H4 (cell line): ENCODE measurements around the genes SOX13 and GOLT1A.

DNA sequence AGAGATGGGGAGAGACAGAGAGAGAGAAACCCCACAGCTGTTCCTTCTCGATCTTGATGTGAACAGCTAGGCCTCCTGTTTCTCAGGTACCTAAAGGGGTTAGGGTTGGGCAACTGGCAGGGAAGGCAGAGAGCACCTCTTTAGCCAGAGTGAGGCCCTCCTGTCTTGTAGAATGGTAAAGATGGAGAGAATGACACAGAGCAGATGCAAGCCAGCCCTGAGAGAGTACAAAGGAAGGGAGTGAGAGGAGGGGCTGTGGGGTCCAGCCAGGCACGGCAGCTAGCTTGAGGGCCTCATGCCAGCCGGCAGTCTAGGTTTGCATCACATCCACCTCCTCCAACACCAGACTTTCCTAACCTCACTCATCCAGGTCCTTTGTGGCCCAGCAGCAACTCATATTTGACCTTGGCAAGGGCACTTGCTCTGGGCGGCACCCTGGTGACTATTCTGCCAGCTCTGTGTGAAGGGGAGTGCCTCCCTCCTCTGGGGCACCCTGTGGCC is 13.2 kb downstream of the OPTC start:
- RAMPAGE, long total RNA, result no peak

- RAMPAGE, long total RNA, result no peak
Observed at GRCh38 chr1:203554978-203555694, 61.2 kb downstream of the OPTC start.

DNA sequence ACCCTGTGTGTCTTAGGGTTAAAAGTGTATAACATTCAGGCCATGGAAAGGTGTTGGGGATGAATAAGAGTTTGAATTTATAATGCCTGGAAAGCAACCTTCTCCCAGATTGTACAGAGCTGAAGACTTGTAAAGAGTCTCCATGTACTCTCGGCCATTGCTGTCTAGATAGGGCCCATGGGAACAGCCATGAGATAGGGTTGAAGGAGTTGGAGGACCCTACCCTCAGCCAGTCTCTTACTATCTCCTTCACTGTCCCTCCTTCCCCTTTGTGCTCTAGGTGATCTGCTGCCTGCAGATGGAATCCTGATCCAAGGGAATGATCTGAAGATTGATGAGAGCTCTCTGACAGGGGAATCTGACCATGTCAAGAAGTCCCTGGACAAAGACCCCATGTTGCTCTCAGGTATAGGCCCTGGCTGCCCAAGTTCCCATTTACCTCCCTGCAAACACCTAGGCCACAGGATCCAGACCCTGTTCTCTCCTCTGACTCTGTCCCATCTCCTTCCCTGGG is 65.0 kb upstream of the LAX1 start:
- RAMPAGE, long total RNA, result no peak

DNA sequence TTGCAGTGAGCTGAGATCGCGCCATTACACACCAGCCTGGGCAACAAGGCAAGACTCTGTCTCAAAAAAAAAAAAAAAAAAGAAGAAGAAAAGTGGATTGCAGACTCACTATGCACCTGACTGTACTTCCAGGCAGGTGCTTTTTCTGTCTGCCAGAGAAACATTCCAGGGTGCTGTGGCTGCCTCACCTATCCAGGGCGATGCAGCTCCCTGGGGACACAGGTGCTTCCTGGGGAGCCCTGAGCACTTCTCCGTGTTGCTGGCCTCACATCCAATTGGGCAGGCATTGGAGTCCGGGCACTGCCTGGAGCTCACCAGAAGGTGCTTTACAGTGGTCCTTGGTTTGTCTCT is 35.5 kb upstream of the LAX1 start:
- RAMPAGE, long total RNA, result no peak

DNA sequence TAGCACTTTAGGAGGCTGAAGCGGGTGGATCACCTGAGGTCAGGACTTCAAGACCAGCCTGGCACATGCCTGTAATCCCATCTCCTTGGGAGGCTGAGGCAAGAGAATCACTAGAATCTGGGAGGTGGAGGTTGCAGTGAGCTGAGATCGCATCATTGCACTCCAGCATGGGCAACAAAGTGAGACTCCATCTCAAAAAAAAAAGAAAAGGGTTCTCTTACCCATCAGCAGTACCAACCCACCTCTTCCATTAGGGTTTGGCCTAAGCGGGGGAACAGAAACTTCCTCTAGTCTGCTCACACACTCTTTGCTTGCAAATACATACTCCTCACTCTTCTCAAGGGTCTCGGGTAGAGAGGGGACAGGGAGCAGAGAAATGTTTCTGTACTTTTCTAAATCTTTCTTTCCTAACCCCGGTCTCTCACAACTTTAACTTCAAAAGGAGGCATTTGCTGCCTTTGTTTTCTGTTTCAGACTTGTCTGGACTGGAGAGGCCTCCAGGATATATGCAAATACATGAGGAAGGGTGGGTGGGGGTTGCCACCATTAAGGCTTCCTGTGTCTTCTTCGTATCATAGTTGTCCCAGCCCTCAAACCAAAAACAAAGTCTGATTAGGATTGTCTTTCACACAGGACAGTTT is 10.6 kb upstream of the LAX1 start:
- RAMPAGE, long total RNA, result no peak

GRCh38 chr1:203802155-203803061 is 7.0 kb downstream of the ZBED6 start:
- RAMPAGE, long total RNA, result no peak

GRCh38 chr1:203824249-203824809 is 28.9 kb downstream of the ZBED6 start:
- RAMPAGE, long total RNA, result no peak

DNA sequence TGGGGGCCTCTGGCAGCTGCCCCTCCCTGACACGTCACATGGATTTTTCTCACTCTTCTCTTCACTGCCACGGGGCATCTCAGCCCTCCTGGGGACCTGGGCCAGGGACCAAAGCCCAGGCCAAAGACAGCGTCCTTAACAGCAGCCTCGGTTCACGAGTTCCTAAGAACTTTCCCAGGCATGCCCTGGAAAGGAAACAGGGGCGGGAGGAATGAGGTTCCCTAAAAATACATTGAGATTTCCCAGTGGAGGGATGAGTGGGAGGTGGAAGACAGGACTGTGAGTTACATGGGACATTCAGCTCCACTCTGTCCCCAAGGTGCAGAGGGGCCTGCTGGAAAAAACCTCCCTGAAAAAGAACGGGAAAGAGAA is 31.5 kb upstream of the SOX13 start:
- RAMPAGE, long total RNA, result no peak

DNA sequence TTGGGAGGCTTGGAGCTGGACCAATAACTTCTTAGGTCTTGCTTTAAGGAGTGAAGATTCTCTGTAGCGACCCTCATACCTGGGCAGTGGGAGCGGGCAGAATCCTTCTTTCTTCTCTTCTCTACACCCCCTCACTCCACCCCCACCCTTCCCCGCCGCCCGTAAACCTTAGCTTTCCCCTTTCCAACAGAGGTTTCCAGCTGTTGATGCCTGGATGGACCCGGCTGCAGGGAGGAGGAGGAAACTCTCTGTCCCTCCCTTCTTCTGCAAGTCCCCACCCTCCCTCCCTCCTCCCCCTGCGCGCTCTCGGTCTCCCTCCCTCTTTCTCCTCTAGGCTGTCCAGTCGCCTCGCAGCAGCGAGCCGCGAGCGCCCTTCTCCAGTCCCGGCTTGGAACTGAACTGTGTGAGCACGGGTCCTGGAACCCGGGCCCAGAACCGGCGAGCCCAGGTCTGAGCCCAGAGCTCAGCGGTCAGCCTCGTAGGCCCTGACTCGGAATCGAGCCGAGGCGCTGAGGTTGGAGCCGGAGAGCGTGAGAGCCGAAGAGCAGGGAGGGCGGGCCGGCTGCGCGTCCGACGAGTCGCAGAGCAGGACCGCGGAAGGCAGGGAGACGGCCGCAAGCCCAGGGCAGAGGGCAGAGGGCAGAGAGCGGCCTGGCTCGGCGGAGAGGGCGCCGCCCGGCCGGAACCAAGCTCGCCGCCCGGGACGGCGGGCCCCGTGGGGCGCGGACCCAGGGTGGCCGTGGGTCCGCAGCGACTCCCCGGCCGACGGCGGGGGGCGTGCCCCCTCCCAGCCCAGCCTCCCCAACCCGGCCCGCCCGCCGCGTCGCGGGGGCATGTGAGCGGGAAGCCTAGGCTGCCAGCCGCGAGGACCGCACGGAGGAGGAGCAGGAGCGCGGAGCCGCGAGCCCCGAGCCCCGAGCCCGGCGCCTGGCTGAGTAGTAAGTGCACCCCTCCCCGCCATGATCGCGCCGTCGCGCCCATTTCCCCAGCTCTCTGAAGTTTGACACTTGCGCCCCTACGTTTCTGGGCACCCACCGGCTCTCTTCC is at the start of gene SOX13:
Gene SOX13 (plus strand): TSS at position 342 of the 1,047 bp plus-strand sequence.
- RAMPAGE, long total RNA, result no peak

- RAMPAGE, long total RNA, result no peak
Observed at GRCh38 chr1:204084013-204085156, 11.5 kb downstream of the SOX13 start.

DNA sequence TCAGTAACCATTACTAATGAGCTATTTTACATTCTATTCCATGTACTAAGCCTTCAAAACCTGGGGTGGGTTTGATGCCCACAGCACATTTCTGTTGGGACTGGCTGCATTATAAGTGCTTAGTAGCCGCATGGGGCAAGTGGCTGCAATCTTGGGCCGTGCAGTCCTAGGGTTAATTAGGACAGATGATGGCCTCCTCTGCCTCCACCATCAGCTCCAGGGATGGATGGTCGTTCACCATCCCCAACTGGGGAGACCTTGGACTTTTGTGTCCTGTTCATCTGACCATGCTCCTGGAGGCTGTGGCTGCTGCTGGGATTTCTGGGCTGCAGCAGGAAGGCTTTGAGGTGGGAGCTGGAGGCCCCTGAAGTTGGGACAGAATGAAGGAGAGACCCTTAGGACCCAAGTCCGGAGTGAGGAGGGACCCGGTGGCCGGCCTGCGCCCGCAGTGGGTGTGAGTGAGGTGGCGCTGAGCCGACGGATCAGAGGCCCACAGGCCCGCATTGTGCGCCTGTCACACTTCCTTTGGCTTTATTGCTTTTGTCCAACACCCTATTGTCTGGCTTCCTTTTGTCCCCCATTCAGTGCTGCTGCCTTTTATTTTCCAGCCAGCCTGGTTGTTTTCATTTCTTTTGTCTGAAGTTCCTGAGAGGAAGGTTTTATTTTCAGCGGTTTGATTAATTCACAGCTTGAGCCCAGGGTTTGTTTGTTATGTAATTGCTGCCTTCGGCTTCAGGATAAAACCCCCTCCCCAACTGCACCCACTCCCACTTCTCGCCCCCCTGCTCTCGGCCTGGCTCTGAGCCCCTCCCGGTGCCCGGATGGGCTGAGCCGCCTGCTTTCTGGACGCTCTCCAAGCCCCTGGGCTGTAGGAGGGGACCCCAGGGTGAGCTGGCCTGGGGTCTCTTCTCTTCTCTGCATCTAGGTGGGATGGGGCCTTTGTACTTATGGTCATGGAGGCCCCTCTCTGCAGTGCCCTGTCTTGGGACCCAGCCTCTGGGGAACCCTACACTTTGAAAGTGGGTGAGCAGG is 35.6 kb downstream of the SOX13 start:
- RAMPAGE, long total RNA, result no peak

- RAMPAGE, long total RNA, result no peak
Observed at GRCh38 chr1:204150685-204151219, 1.1 kb downstream of the ETNK2 start.

DNA sequence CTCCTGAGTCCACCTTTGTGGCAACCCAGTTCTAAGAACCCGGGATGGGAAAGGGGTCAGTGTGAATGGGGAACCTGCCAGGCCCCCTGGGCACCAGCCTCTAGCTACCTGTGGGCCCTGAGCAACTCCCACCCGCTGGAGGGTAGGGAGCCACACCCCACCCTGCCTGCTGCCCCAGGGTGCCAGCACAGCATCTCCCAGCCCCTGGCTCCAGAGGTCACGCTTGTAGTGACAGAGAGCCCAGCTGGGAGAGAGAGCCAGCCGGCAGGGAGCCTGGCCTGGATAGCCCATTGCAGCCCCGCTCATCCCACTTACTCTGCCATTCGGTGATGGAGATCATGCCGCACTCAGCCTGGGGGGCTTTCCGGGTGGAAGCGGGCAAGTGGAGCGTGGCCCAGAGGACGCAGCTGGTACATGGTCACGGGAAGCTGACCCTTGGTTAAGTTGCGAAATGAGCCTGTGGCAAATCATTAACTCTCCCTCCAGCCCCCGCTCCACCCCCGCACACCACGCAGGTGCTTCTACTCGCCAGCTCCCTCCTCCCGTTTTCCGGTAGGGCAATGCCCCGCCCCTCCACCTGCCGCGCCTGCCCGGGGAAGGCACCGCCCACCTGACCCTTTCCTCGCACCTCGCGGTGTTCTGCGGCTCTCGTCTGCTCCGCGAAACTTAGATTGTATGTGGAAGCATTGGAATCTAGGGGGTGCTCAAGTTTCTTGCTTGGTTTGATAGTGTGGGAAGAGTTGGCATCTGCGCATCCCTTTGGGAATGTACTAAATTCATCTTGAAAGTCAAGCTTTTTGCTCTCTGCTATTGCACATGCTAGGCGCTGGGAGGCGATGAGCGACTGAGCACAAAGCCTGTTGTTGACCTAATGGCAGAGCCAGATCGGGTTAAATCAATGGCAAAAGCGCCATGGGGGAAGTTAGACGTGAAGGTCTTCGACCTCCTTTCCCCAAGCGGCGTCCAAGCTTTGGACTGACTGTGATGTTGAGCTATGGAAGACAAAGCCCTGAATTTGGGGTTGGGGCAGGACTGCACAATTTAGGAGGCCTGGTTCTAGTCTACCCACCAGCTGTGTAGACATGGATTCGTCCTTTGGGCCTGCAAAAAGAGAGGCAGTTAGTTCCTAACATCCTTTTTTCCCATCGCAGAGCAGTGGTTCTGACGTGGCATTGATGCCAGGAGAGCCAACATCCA is at the start of gene GOLT1A:
Gene GOLT1A (minus strand): TSS at position 422 of the 1,197 bp plus-strand sequence.
- RAMPAGE, long total RNA, result no peak

- RAMPAGE, long total RNA, result no peak
Observed at GRCh38 chr1:204296372-204296956, 63.3 kb downstream of the PLEKHA6 start.

DNA sequence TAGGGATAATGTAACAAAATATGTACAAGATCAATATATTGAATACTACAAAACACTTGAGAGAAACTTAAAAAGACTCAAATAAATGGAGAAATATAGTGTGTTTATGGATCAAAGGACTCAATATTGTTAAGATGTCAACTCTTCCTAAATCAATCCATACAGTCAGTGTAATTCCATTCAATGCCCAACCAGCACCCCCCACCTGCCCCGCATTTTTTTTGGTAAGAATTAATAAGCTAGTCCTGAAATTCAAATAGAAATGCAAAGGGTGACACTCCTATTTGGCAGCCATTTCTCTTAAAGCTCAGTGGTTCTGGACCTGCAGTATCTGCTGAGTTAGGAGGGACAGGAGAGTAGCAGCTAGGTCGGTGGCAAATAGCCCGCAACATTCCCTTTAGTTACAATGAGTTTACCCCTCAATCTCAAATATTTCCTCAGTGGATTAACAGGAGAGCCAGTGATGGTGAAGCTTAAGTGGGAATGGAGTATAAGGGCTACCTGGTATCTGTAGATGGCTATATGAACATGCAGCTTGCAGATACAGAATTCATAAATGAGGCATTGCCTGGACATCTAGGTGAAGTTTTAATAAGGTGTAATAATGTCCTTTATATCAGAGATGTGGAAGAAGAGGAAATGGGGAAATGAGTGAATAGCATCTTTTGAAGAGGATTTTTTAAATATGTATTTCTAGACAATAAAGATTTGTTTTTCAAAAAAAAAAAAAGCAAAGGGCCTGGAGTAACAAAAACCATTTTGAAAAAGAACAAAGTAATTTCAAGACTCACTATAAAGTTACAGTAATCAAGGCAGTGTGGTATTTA is 17.3 kb downstream of the PPP1R15B start:
- RAMPAGE, long total RNA, result no peak

DNA sequence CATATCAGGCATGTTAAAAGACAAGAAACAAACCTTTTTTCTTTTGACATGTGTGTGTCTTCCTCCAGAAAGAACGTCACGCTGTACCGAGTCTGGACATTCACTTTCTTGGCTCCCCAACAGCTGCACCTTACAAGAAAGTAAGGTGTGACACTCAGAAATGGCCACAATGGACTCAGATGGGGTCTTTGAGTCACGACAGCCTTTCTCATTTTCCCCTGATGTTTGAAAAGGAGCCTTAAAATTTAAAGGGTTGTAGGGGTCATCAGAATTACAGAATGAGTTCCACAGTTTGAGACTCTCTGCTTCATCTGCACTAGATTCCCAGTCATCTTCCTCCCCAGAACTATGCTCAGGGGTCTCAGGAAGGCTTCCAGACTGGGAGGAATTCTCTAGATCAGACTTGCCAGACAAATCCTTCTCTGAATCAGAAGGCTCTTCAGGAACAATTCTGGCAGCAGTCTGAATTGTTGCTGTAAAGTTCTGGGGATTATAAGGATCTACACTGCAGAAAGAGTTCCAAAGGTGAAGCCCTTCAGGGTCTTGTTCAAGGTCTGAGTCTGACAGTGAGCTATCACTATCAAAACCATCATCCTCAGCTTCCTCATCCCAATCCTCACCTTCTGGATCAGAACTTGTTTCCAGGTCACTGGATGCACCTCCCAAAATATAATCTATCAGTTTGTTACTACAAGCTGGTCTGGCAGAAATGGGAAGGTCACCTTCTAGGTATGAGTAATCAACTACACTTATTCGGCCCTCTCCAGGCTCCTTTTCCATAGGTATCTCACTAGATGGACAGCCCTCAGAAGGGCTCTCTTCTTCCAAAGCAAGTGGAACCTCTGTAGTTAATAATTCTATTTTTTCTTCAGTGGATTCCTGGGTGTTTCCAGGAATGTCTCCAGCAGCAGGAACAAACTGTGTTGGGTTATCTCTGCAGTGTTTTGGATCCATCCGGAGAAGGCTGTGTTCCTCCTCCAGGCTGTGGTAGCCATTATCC is 1.9 kb downstream of the PPP1R15B start:
- RAMPAGE, long total RNA, result no peak

GRCh38 chr1:204418553-204419667 is 7.3 kb upstream of the PPP1R15B start:
- RAMPAGE, long total RNA, result no peak

DNA sequence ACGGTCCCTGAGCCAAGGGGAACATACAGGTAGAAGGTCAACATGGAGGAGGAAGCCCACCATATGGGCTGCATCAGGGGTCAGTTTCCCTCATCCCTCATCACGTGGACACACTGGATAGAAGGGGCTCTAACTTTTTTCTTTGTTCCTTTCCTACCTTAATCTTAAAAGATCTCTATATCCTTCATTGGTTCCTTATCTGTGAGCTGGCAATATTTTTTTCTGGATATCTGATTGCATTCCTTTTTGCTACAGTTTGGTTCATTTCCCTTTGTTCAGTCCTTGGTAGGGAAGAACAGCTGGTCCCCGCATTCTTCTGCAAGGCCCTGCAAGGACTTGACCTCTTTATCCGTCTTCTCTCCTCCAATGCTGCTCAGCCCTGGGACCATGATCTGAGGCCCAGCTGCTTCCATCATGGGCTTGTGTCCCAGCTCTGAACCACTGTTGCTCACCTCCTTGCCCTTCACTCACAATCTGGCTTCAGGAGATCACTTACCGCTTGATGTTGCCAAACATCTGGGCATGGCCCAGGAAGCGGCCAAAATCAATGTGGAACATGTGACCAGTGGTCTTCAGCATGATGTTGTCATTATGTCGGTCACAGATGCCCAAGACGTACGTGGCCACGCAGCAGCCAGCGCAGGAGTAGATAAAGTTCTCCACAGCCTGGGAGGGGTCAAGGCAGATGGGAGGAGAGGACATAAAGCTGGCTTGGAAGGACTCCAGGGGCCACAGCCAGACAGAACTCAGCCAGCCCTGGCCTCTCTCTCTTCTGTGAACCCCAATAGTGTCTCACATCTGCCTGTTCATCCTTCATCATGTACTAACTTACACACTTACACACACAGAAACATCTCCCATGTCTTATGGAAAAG is 22.6 kb upstream of the PPP1R15B start:
- RAMPAGE, long total RNA, result no peak

DNA sequence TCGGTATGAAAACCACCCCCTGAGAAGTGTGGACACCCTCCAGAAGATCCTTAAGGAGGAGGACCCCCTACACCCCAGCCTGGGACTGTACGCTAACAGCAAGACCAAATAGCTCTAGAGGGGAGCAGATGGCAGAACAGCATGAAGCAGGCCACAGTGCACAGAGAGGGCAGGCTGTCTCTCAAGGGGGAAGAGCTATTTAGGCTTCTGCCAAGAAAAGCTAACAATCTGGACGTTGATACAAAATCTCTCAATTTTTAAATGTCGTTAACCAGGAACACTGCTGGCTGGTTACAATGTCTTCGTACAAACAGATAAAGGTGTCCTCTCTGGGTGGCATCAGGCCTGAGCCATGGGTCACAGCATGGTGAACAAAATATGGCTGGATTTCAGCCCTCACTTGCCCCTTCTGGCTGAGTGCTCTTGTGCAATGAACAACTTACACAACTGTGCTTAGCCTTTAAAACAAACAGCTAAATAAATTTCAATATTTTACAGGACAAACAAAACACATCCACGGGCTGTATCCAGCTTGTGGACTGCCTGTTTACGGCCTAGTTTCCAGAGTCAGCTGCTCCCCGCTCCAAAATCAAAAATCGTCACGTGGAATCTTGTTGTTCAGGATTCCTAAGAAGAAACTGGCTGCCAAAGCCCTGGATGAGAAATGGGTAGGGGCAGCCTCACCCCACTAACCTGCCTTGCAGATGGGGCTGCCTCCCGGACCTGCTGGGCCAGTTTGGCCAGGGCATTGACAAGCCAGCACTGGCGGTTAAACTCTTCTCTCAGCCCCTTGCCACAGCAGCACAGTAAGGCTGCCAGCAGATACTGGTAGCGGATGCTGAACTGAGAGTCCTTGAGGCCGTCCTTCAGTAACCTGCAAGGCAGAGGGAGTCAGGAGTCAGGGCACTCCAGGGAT is 31.4 kb upstream of the PPP1R15B start:
- RAMPAGE, long total RNA, result no peak

DNA sequence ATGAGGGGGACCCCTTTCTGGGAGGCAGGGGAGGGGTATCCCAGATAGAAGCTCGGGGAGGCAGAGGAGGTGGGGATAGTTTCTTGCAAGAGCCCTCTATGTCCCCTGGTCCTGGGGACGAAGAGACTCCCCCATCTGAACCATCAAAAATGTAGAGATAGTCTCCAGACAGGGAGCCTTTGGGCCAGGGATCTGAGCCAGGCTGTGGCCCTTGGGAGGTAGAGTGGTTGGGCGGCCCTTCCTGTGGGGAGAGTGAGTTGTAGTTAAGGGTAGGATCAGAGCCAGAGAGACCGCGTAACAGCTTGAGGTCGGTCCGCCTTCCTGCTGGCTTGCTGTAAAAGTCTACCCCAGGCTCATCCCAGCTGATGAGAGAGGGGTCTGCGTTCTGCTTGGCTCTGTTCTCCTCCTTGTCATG is 25.3 kb downstream of the PIK3C2B start:
- RAMPAGE, long total RNA, result no peak